Bronchus fibroblast of lung (primary cell): Measurements from ENCODE around the genes OR52K2, OR51G2, HBG2, UBQLN3, OR52N2, OR52E6 and OR56A3.

DNA sequence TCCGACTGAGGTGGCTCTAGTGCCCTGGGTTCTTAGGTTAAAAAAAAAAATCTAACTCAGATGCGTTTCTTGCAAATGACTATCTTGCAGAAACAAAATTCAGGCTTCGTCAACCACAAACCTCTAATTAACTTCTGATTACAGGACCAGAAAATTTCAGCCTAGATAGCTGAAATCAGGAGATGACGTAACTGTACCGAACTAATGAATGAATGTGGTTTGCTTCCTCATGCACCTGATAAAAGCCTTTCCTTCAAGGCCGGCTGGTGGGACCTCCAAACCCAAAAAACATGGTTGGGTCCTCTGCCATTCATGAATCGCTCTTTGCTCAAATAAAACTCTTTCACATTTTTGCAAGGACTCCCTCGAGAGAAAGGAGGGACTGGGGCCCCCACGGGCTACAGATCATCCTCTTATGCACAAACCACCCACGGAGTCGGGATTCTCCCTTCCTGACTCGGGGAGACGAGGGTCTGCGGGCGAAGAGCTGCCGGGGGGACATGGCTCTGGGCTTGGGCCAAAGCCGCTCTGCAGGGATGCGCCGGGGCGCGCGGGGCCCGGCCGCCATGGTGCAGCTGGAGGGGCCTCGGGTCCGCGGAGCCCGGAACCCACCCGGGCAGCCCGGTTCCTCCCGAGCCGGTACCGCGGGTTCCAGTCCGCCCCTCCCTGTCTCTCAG is 469 bp downstream of the ZNF195 start:
- RAMPAGE, long total RNA: no peak

DNA sequence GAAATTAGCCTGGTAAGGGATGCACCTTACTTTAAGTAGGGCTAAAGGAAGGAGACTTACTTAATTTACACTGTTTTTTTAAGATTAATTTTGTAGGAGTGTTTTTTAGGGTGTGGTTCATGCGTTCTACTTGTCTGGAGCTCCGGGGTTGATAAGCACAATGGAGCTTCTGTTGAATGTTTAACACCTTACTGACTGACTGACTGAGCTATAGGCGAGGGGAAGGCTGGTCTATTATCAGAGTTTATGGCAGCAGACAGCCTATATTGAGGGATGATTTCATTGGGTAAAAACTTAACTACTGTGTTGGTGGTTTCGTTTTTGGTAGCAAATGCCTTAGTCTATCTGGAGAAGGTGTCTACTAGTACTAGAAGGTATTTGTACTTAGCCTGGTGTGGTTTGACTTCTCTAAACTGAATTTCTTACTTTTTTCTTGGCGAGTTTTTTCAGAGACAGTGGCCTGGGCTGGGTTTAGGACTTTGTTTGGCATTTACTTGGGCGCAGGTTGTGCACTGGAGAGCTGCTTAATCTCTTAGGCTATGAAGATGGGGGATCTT is 130.3 kb downstream of the ART5 start:
- RAMPAGE, long total RNA: no peak

GRCh38 chr11:3818405-3818984 is 10.1 kb downstream of the PGAP2 start:
- RAMPAGE, long total RNA: no peak

GRCh38 chr11:3834578-3835669 is 5.8 kb downstream of the RHOG start:
- RAMPAGE, long total RNA: no peak

DNA sequence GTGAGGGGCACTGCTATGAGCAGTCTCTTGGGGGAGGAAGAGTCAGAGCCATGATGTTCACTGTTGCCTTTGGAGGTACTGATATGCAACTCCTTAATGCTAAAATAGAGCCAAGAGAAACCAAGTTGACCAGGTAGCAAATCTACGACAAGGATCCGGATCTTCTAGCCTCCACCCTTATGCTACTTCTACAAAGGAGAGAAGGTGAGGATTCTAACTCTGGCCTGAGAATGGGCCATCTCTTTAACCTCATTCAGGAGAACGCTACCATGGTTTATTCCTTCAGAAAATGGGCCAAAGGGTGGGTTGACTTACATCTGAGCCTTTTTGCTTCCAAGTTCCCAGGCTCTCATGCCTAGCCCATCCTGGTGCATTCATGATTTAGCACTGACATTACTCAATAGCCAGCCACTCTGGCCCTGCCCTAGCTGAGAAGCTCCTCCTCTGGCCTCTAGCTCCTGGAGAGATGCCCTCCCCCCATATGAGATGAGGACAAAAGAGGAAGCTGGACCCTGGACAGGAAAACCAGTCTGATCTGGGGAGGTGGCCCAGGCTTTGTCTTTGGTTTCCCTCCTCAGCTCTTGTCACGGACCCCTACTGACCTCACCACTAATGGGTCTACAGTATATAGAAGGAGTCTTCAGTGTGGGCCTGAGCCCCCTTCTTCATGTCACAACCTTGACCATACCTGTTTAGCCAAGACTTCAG is 3.1 kb downstream of the RHOG start:
- RAMPAGE, long total RNA: no peak

DNA sequence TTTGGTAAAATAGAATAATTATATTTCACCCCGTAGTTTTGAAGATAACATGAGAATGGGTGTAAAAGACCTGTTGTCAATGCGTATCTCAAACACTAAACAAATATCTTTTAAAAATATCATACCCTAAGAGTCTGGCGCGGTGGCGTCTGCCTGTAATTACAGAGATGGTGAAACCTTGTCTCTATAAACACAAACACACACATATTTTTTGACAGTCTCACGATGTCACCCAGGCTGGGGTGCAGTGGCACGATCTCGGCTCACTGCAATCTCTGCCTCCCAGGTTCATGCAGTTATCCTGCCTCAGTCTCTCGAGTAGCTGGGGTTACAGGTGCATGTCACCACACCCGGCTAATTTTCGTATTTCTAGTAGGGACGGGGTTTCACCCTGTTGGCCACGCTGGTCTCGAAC is 1.2 kb upstream of the RHOG start:
- RAMPAGE, long total RNA: no peak

DNA sequence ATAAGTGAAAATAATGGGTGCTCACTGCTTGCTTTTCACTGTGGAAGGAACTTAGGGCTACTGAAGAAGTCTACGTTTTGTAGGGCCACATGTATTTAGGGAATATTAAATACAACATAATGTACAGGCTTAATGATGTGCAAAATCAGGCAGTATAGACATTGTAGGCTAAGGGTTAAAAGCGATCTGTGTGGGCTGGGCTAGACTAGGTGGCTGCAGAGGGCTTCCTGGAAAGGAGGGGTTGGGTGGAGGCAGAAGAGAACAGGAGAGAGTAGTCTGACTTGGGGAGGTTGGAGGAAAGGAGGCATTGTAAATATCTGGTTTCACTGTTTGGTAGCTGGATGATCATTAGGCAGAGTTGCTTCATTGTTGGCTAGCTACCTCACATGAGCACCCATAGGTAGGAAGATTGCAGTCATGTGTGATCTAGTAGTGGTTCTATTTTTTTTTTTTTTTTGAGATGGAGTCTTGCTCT is 5.4 kb downstream of the STIM1 start:
- RAMPAGE, long total RNA: no peak

DNA sequence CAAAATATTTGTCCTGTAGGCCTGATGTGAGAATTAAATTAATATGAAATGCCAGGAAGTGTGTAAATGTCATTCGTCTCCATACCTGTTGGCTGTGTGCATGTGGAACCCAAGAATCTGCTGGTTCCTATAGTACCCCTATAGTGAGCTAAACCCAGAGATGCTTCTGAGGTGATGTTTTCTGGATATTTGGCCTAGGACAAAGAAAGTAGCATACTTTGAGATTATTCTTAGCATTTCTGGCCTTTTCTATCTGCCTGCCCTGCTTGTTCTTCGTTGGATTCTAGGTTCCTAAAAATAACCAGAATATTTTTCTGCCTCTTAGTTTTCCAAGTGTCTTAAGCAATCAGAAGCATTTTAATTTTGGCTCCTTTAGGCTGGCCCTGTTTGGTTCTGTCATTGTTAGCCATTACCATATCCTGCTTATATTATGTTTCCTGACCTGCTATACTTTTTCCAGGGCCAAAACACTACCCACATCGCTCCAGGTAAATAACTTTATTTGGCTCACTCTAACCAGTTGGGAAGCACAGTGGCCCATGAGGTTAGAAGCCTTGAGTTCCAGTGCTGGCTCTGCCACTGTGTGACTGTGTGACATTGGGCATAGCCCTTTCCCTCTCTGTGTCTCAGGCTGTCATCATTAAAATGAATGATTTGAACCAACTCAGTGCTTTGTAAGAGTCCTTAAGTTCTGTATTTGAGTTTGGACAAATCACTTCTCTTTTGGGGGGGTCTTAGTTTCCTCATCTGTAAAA is 91.0 kb downstream of the STIM1 start:
- RAMPAGE, long total RNA: no peak

GRCh38 chr11:3947031-3947508 is 91.6 kb downstream of the STIM1 start:
- RAMPAGE, long total RNA: no peak

GRCh38 chr11:3949155-3949566 is 93.7 kb downstream of the STIM1 start:
- RAMPAGE, long total RNA: no peak

DNA sequence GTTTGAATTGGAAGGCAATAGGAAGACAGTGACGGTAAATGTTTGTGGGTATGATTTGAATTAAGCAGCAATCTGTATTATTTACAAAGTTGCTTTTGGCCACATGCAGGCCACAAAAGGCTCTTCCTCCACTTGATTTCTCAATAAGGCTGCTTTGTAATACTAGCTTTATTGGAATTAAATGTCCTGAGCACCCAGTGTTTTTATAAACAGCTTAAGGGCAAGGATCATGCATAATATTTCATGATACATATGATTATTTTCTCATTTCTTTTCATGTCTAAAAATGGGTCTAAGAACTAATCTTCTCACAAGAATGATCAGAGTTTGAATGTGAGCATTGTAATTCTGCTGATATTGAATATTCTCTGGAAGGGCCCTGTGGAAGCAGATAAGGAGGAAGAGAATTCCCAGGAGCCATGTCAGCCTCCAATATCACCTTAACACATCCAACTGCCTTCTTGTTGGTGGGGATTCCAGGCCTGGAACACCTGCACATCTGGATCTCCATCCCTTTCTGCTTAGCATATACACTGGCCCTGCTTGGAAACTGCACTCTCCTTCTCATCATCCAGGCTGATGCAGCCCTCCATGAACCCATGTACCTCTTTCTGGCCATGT is at the start of gene OR52K2:
TSS of gene OR52K2 (plus strand) at position 375 of the 621 bp plus-strand sequence.
- RAMPAGE, long total RNA: no peak

DNA sequence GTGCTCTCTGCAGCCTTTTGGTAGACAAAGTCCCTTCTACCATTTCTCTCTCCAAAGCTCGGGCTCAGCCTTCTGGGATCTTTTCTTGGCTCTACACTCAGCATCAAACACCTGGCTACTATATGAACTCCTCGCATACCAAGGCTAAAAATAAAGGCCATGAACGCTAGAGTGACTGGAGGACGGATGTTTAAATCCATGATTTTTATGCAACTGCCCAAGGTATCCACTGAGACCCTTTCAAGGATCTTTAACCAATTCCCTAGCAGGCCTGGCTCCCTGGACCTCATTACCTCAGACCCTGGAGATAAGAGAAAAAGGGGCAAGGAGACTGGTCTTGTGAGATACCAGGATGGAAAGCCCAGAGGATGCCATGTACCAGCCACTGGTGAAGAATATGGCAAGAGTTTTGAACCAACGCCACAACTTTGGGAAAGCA is at the start of gene OR51G2:
TSS of gene OR51G2 (minus strand) at position 162 of the 439 bp plus-strand sequence.
- RAMPAGE, long total RNA: no peak

DNA sequence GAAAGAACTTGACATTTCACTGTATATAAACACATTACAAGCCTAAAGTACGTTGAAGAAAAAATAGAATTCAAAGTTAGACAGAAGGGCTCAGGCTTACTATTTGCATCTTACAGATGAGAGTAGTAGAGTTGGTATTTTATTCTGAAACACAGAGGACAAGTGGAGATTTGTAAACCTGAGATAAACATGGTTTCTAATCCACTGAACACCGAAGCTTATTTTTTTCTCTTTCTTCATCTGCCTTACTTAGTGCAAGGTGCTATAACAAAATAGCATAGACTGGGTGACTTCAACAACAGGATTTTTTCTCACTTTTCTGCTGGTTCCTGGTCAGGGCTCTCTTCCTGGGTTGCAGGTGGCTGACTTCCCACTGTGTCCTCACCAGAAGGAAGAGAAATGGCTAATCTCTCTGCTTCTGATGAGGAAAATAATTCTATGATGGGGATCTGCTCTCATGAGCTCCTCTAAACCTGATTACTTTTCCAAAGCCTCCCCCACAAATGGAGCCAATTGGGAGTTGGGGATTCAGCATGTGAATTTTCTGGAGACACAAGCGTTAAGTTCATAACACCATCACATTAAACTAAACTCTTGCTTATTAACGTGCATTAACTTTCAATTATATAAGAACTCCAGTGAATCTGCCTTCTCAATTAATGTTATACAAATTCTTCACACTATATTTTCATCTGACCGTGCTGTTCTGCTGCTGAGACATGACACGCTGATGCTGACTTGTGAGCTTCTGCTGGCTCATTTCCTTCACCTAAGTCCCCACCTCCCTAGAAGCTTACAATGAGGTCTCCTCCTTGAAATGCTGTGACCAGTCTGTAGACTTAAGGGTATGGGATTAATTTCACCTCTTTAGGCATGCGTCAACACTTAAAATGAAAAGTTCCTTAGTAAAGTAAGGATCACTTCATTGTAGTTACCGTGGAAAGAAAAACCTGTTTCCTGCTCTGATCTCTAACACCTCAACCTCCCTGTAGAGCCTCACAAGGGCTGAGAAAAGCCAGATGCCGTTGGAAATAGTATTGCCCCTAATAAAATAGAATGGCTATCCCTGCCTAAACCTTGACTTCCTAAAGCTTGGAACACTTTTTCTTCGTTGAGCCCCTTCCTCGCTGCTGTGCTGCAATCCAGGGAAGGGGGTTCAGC is 2.4 kb upstream of the HBG1 start:
- RAMPAGE, long total RNA: no peak

GRCh38 chr11:5254664-5255086 is at the start of gene HBG2:
Gene HBG2, minus strand, starts transcription at chr11:5254781.
- RAMPAGE, long total RNA: no peak

DNA sequence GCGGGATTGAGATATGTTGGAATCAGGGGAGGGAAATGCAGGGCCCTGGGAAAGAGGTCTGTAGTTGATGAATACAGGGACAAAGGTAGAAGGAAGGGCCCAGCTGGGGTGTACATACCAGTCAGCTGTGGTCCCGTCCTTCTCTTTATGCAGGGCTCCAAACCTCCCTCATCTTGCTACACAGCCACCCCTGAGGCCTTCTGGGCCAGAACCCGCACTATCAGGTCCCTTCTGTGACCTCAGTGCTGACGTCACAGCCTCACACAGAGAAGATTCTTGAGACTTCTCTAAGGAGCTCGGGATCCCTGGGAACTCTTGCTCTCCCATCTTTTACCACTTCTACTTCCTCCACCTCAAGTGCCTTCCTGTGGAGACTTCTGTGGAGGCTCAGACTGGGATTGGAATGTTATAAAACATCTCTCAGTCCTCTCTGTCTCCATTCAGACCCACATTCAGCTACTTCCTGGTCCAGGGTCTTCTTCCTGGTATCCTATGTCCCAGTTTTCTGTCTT is at the start of gene UBQLN3:
TSS of gene UBQLN3 (minus strand) at position 202 of the 512 bp plus-strand sequence.
- RAMPAGE, long total RNA: no peak

DNA sequence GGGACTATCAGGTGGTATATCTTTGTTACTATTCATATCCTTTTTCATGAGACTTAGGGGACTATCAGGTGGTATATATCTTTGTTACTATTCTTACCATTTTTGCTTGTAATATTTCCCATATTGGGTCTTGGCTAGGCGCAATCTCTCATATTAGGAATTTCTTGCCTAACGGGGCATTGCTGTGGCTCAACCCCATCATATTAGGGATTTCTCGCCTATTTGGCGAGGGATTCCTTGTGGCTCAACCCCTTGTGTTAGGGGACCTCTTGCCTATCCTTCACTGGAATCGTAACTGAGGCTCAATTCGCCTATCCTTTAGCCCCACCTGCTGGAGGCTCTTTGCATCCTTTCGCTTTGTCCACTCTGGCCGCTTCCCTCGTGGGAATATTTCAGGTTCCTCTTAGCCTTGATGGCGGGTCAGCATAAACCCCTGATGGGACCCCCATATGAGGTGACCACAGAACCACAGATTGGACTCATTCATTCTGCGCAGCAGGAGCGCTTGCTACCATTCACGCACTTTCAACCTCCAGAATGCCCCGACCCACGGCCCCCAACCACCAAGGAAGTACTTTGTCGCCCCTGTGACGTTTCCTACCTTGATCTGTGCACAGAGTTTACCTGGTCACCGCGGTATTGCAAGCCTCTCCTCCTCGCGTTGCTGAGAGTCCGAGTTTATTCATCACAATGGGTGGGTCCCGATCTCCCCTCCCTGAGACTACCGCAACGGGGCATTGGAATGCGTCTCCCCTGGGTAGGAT is at the start of gene OR52N2:
TSS of gene OR52N2 (plus strand) at position 627 of the 764 bp plus-strand sequence.
- RAMPAGE, long total RNA: no peak

DNA sequence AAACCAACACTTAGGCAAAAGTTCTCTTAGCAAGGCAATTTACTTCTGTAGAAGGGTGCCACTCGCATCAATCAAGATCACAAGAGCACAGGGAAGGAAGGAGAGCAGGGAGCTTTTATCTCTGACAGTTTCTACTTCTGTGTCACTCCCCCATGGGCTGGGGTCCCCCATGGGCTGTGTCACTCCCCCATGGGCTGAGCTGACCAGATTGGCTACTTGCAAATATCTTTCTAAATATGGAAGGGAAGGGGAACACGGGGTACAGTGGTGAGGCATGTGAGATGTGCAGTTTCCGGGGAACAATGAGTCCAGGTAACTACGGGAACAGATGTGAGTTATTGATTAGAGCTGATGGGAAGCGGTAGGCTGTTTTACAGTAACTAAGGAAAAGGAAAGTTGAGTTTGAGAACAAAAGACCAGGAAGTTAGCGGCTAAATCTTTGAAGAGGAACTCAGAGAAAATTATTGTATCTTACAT is 479 bp downstream of the OR52N2 start:
- RAMPAGE, long total RNA: no peak

DNA sequence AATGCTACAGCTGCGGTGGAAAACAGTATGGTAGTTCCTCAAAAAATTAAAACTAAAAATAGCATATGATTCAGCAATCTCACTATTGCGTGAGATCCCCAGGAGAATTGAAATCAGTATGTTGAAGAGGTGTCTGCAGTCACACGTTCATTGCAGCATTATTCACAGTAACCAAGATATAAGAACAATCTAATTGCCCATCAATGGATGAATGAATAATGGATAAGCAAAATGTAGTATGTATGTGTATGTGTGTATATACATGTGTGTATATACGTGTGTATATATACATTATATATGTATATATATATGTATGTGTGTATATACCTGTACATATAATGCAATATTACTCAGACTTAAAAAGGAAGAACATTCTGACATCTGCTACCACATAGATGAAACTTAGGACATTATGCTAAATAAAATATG is 6.9 kb downstream of the OR52N2 start:
- RAMPAGE, long total RNA: no peak

DNA sequence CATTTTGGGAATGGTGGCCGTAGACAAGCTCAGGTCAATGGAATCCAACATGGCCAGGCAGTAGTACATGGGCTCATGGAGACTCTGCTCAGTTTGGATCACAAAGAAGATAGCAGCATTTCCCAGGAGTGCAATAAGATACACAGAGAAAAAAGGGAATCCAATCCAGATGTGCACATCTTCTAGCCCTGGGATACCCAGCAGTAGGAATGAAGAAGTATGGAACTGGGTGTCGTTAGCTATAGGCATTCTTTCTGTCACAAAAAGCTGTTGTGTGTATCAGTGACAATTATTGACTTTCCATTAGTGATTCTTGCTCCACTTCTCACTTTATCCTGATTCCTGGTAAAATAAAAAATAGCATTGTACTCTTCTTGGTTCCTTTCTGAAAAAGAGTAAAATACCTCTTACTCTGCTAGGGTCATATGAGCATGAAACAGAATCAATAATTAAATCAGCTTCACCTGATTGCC is at the start of gene OR52E6:
TSS of gene OR52E6 (minus strand) at position 249 of the 473 bp plus-strand sequence.
- RAMPAGE, long total RNA: no peak

DNA sequence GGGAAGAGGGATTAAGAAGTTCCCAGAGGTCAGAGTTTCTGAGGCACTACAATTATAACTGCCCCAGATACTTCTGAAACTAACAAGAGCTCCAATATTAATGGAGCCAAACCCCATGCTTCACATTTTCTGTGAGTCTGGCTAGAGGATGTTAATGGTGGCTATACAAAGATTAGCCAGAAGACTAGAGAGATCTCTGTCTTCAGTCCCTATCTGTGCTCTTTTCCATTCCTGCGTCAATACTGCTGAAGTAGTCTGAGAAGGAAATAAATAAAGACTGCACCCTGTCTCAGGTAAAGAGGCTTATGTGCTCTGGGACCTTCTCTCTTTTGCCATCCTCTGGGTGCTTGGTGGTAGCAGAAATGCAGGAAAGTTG is at the start of gene OR56A3:
TSS of gene OR56A3 (plus strand) at position 170 of the 376 bp plus-strand sequence.
- RAMPAGE, long total RNA: no peak